Placental pericyte (primary cell): ENCODE measurements around the genes MTURN and INMT.

GRCh38 chr7:29288418-29289128 is 94.0 kb downstream of the CHN2 start:
- CAGE, long polyA plus RNA, result no peak

DNA sequence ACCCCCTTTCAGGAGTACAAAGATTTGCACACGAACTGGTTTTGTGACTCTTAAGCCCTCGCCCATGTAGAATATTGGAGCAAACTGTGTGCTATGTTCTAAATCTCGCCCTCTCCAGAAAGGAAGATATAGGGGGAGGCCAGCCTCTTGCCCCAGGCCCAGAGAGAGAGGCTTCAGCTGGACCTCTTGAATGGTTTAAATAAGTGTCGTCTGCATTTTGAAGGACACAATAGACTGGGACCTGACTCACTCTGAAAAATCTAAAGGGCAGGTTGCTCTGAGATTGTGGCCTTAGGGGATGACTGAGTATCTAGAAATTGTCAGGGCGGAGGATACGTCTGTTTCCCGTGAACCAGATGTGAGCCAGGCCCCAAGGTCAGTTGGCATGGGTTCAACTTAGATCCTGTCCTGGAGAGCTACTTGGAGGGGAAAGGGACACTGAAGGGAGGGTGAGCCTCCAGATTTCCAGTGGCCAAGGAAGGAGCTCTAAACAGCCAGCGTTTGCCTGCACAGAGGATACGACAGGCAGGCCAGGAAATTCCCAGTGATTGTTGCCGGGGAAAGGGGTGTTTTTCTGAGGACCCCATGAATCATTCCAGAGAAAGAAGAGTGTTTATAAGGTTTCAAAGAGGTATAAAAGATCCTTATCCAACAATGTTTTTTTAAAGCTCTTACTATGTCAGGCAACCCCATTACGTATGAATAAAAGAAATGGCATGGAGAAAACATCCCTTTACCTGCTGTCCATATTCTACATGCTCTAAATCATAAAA is 110.2 kb downstream of the CHN2 start:
- CAGE, long polyA plus RNA, result no peak

DNA sequence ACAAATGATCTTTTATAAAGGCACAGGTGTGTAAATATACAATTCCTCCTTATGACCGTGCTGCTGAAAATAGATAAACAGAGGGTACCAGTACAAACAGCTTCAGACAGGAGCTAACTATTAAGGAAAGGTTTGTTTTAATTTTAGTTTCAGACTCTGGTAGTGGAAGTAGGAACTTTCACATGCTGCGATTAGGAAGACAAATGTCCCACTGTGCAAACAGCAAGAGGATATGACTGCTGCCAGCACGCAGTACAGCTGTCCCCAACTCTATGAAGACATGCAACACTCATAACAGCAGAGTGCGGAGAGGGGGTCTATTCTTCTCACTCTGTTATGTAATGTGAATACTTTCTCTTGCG is 142.6 kb downstream of the CHN2 start:
- CAGE, long polyA plus RNA, result no peak

GRCh38 chr7:29375866-29376804 is 181.6 kb downstream of the CHN2 start:
- CAGE, long polyA plus RNA, result no peak

GRCh38 chr7:29468149-29468672 is 95.4 kb upstream of the PRR15 start:
- CAGE, long polyA plus RNA, result no peak

DNA sequence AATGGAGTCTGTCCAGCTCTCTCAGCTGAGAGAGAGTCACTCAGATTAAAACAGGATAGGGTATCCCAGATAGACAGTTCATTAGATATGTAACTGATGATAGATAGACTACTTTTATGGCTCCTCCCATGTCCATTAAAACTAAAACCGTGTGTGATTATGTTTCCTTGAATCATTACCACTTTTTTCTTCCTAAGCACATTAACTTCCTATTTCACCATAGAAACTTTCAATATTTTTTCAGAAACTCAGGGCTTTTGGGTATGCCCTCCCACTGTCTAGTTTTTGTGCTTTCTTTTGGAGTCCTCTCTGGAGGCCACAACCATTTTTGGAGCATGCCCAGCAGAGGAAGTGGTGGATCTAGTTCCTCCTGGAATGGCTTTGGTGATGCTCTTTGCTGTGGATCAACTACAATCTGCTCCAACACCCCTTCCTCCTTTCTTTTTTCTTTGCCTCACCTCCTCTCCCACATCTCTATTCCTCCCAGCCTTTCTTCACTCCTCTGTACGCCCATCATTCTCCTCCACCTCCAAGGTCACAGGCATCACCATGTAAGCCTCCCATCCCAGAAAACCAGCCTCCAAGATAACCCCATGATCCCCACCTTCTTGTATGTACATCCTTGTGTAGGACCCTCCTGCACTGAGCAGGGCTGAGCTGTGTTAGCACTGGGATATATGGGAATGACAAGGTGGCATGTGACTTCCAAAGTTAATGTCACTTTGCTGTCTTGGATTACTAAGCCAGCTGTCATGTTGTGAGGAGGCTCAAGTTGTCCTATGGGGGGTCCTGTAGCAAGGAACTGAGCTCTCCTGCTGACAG is 82.9 kb downstream of the PRR15 start:
- CAGE, long polyA plus RNA, result no peak

DNA sequence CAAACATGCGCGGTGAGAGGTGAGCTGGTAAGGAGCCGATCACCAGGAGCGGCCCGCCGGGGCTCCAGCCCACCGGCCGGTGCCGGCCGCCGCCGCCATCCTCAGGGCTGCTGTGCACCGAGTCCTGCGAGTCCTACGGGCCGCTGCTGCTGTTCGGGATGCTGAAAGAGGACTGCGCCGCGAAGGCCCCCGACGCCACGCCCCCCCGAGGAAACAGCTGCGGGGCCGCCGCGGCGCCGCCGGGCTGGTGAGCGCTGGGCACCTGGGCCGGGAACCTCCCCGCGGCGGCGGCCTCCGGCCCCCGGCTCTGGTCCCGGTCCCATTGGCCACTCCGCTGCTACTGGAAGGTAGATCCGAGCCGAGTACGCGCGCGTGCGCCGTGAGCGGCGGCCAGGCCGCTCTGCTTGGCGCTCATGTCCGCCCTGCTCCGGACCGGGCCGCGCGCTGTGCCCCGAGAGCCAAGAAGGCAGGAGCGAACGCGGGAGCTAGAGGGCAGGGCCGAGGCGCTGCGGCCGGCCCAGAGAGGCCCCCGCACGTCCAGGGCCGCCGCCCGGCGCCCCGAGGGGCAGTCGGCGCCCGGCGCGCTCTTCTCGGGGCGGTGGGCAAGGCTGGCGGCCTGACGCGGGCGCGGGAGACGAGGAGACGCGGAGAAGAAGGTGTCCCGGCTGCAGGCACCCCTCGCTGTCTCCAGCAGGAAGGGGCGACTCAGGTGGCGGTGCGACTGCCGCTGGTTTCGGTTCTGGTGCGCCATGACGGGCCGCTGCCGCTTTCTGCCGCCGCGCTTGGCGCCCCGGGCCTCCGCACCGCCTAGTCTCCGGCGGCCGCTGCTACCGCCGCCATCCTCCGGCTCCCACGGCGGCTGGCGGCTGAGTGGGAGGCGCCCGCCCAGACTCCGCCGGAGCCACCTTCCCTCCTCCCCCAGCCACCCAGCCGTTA is 121.3 kb upstream of the WIPF3 start:
- CAGE, long polyA plus RNA, result no peak

DNA sequence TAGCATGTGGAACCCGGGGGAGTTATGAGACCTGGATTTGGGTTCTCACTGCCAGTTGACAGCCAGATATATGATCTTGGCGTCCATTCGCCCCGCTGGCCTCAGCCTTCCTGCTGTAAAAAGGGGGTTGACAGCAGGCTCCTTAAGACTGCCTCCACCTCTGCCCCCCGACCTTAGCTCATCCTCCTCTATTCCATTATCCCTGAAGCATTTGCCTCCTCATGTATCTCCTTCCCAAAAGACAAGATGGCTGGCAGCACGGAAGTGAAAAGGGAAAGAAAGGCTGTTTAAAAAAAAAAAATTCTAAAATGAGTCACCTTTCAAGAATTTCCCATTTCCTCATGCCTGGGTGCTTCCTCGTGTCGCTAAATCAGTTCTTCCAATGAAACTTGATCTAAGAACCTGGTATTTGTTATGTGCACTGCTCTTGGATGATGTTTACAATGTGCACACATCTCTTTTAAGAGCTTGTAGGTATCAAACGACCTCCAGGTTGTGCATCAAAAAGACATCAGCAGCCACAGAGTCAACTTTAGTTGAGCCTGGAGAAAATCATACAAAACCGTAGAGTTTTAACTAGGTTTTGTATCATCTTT is 1.7 kb downstream of the SCRN1 start:
- CAGE, long polyA plus RNA, result no peak

- CAGE, long polyA plus RNA, result no peak
Measured at GRCh38 chr7:29988354-29988815, 1.2 kb downstream of the SCRN1 start.

GRCh38 chr7:30134702-30135627 is at the start of gene MTURN:
TSS of gene MTURN (plus strand) at chr7:30134986.
- CAGE, long polyA plus RNA, result no peak

GRCh38 chr7:30163300-30163882 is 28.6 kb downstream of the MTURN start:
- CAGE, long polyA plus RNA, result no peak

DNA sequence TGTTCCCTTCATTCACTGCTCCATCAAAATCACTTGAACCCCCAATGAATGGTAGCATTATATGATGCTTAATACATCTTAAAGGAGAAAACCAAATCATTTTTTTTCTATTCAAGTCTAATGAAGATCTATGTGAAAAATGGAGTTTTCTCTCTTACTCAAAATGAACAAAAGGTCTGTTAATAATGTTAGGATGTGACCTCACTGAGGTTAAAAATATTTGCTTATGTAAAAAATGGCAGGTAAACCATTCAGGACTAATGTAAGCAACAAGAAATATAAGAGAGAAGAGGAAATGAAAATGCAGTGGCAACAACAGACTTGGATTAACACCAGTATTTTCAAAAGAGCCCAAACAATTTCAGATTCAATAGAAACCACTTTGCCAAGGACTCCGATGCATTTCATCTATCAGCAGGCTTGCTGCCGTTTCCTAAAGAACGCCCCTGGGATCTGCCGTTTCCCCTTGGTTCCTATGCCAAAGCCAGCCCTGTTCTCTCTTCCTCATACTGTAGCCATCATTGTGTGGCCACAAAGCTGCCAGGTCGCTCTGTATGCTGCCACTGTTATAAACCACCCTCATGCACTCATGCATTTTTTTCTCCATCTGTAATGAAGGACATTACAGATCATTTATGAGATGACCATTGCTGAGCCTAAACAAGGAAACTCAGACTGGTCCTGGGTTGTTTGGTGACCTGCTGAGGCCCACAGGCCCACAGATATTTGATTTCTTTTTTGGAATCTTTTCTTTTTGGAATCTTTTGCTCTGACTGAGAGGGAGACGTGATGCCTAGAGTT is 66.5 kb downstream of the MTURN start:
- CAGE, long polyA plus RNA, result no peak

- CAGE, long polyA plus RNA, result no peak
Measured at GRCh38 chr7:30250426-30250783, 34.0 kb upstream of the ZNRF2 start.

DNA sequence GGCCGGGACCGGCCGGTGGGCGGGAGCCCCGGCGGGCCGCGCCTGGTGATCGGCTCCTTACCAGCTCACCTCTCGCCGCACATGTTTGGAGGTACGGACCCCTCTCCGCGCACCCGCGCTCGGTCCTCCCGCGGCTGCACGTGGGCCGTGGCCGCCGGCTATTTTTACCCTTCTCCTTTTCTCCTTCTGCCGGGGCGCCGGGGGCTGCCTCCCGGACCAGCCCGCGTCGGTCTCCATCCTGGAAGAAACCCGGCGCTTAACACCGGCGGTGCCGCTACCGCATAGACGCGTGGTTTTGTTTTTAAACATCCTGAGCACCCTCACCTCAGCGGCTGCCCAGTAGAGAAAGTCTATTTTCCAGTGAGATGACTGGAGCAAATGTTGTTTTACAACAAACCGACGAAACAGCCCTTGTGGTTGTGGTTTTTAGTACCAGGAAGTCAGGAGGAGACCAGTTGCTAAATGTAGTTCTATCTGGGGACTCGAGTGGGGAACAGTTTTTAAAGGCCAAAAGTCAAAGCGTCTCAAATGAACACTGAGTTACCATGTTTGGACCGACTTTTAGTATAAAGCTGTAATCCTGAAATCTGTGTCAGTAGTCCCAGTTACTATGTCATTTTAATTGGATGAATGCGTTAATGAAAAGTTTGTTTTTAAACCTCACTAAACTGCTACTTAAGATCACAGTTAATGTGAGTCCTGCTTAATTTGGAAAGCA is 1.5 kb downstream of the ZNRF2 start:
- CAGE, long polyA plus RNA, result no peak

DNA sequence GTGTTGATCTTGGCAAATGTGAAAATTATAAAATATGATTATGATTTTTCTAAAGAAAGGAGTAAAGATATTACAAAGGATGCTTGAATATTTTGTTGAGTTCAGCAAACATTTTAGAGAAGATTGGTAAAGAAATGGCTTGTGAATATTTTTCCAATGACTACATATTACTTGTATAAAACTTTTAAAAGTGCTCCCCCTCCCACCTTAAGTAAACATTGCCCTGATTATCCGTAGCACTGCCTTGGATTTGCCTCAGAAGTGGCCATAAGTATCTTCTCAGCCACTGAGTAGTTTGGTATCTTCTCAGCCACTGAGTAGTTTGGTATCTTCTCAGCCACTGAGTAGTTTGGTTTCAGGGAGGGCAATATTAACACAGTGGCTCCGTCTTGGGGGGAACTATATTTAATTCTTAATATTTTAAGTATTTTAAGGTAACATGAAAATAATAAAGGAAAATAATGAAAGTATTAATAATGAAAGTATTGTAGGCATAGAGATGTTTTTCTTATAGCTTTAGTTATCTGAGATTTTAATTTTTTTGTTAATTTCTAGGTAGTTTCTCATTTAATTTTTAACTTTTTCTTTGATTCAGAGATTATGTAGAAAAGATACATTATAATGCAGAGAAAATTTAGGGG is 51.8 kb downstream of the ZNRF2 start:
- CAGE, long polyA plus RNA, result no peak

DNA sequence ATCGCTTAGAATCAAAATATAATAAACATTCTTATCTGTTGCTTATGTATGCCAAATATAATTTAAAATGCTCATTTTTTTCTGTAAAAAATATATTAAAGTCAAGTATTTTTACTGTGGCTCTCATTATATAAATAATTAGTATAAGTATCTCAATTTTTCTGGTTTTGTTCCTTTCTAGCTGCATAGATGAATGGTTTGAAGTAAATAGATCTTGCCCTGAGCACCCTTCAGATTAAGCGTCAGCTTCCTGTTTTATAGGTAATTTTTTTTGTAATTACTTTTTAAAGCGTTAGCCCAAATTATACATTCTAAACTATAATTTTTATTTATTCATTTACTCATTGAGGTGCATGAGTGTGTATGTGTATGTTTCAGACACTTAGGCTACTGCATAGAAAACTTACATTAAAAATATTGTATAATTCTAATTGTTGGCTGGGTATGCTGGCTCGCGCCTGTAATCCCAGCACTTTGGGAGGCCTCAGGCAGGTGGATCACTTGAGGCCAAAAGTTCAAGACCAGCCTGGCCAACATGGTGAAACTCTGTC is 77.9 kb downstream of the ZNRF2 start:
- CAGE, long polyA plus RNA, result no peak

GRCh38 chr7:30504915-30505436 is 347 bp upstream of the GGCT start:
- CAGE, long polyA plus RNA, result no peak

DNA sequence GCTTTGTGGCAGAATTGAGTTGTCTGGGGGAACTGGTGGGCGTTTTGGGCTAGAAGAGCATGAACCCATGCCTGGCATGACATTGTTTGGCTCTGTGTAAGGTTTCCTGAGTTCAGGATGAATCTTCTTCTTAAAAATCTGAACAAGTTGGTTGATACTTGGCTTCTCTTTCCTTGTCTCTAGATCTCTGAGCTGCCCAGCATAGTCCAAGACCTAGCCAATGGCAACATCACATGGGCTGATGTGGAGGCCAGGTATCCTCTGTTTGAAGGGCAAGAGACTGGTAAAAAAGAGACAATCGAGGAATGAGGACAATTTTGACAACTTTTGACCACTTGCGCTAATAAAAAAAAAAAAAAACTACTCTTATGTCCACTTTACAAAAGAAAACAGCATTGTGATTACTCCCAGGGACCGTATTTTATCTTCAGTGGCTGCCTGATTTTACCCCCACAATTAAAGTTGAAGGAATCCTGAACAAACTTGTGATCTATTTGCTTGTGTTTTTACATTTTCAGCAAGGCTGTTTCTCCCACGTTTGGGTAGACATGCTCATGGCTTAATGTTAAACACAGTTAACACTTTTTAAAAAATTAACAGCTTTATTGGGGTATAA is 39.0 kb downstream of the GARS1 start:
- CAGE, long polyA plus RNA, result no peak

- CAGE, long polyA plus RNA, result no peak
Measured at GRCh38 chr7:30751848-30752360, at the start of gene INMT. TSS of gene INMT (plus strand) at chr7:30752135.

DNA sequence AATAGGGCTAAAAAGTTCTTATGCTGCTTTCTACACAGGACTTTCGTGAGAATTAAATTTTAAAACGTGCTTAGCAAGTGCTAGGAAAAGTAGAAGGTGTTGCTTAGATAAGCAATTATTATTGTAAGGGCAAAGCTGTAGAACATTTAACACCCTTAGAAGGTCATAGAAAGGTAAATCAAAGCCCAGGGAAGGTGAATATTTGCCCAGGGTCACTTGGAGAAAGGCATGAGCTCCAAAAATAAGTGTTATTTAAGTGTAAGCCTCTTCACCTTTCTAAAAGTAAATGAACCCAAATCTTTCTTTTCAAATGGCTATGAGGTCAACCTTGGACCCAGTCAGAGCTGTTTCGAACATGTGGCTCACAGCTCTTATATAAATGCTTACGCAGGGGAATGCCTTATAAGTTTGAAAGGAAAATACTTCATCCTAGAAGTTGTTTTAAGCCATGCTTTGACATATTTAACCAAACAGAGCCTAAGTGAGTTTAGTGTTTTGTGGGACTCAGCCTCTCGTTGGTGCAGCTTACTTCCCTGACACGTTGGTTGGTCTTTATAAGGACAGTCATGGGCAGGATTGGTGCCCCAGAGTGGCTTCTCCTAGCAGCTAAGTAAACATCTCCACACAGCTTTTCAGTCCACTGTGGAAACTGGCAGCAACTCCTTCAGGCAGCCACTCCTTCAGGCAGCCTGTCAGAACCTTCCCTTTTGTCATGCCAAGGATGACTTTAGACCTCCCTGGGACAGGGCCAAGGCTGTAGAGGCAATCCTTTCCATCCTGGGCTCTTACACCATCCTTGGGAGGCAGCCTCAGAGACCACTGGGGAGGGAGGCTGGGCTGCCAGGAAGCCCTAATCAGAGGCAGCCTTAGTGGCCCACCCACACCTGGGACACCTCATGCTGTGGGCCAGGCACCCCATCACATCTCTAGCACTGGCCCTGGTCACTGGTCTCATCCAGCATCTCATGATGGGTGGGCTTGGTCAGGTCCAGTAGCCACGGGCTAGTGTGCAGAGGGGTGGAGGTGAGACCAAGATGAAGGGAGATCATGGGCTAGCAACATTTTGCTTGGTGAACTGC is 43.6 kb downstream of the MINDY4 start:
- CAGE, long polyA plus RNA, result no peak